OCI-LY7 (cell line): ENCODE measurements around a stretch of chr2.

DNA sequence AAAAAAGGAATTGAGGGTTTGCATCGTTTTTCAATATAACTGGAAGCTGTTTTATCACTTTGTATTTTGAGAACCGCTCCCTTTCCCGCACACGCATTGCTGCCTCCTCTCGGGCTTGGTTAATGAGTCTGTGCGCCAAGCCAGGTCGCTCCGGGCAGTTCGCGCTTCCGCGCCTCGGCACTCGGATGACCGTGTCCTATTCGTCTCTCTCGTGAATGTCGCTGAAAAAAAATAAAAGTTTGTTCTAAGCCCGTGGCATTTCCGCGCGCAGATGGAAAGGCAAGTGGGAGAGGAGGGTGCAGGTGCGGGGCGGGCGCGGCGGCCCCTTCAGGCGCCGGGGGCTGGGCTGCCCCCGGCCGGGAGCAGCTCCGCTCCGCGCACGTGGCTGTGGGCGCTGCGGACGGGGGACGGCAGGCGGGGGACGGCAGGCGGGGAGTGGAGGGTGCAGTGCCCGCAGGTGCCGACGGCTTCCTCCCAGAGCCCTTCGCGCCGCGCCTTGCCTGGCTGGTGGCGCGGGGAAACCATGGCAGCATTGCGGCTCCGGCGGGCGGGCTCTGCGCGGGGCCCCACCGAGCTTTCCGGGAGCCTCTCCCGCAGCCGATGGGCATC lies 159.5 kb upstream of the SIX2 start:
- PRO-cap = no peak
- RAMPAGE, long total RNA = no peak

- PRO-cap = no peak
- RAMPAGE, long total RNA = no peak
Observed at GRCh38 chr2:45169266-45170219, 160.3 kb upstream of the SIX2 start.

GRCh38 chr2:45179959-45180563 lies 170.8 kb upstream of the SIX2 start:
- PRO-cap = bidirectional peak, plus-strand start at chr2:45180265, minus-strand start at chr2:45180170
- RAMPAGE, long total RNA = no peak

GRCh38 chr2:45722960-45723528 lies 71.6 kb downstream of the PRKCE start:
- PRO-cap = no peak
- RAMPAGE, long total RNA = no peak

GRCh38 chr2:45728269-45729207 lies 77.1 kb downstream of the PRKCE start:
- PRO-cap = bidirectional peak, plus-strand start at chr2:45728870, minus-strand start at chr2:45728602
- RAMPAGE, long total RNA = no peak

- PRO-cap = unidirectional peak, plus-strand start at chr2:45843416
- RAMPAGE, long total RNA = no peak
Observed at GRCh38 chr2:45842697-45843841, 191.6 kb downstream of the PRKCE start.

DNA sequence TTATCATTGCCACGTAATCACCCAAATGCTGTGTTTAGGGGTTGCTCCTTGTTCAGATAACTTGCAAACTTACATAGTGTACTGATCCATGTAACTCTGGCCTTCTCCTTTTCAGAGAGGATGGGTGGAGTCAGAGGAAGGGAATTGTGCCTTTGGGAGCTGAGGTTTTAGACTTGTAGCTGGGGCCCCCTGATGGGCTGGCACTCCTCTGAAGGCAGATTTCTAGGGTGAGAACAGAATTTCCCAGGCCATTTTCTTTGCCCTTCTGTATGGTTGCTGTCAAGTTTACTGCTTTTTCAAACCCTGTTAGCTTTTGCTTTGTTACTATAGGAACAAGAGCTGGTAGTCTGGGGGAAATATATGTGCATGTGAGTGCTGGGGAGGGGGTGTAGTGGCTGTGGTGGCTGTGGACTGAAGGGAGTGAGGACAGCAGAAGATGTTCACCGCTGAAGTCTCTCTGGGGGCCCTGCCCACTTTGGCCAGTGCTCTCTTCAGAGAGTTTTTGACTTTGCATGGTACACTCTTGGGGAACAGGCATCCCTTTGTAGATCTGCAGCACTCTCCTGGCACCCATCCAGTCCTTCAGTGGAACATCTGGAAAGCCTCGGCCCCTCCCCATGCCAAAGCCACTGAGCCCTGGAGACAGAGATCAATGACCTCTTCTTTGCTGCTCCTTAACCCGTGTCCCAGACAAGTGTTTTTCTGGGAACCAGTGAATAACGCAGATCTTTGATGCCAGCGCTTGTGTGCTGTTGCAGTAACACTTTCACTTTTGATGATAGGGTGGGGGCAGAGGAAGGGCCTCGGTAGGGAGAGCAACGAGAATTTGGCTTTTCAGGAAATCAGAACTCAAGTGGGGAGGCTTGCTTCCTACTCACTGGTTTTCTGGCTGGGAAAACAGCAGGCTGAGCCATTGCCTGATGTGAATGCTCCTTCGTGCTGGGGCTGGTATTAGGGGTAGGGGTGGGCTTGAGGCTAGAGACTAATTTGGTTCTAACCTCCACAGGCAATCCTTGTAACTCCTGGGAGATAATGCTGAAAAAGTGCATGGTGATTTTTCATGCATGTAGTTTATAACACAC lies 209.1 kb downstream of the PRKCE start:
- PRO-cap = no peak
- RAMPAGE, long total RNA = no peak

- PRO-cap = no peak
- RAMPAGE, long total RNA = no peak
Observed at GRCh38 chr2:45897801-45898608, 246.5 kb downstream of the PRKCE start.

DNA sequence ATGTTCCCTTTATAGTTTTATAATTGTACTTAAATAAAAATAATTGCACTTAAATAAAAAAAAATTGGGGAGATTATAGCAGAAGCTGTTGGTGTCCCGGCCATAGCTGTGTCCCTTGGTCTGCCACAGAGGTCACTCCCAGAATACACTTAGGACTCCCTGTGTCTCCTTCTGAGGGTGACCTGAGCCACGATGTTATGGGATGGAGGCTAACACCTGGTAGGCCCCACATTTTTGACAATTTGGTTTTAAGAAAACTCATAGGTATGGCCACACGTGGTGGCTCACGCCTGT lies 285.6 kb downstream of the PRKCE start:
- PRO-cap = no peak
- RAMPAGE, long total RNA = no peak

GRCh38 chr2:45964243-45964952 lies 312.9 kb downstream of the PRKCE start:
- PRO-cap = no peak
- RAMPAGE, long total RNA = no peak

- PRO-cap = no peak
- RAMPAGE, long total RNA = no peak
Observed at GRCh38 chr2:45993357-45993999, 303.7 kb upstream of the EPAS1 start.

GRCh38 chr2:46000491-46001207 lies 296.6 kb upstream of the EPAS1 start:
- PRO-cap = no peak
- RAMPAGE, long total RNA = no peak

- PRO-cap = no peak
- RAMPAGE, long total RNA = no peak
Observed at GRCh38 chr2:46039419-46040088, 257.7 kb upstream of the EPAS1 start.

DNA sequence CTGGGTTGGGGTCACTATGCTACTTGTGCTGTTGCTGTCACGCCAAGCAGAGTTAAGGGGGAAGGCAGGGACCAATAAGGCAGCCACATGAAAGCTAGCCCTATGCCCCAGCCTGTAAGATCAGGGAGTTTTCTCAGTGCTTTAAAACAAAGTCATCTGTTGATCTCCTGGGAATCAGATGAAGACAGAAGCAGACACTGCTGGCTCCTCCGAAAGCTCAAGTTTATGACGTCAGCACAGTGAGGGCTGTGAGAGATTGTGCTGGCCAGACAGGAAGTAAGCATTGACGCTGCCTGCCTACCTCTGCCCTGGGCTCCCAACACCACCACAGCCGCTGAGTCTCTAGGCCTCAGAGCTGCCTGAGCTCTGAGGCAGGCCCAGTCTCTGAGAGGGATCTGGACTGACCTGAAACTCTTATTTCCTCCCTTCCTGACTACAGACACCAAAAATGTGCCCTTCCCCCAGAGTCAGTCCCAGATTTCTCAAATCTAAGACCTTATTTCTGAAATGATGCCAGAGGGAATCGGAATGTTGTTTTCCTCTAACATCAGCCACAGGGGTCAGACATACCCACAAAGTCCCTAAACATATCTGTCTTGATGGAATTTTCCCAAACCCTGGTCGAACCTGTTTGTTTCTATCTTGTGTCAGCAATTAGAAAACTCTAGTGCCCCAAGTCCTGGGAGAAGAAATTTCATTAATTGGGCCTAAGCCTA lies 118.0 kb upstream of the EPAS1 start:
- PRO-cap = no peak
- RAMPAGE, long total RNA = no peak

DNA sequence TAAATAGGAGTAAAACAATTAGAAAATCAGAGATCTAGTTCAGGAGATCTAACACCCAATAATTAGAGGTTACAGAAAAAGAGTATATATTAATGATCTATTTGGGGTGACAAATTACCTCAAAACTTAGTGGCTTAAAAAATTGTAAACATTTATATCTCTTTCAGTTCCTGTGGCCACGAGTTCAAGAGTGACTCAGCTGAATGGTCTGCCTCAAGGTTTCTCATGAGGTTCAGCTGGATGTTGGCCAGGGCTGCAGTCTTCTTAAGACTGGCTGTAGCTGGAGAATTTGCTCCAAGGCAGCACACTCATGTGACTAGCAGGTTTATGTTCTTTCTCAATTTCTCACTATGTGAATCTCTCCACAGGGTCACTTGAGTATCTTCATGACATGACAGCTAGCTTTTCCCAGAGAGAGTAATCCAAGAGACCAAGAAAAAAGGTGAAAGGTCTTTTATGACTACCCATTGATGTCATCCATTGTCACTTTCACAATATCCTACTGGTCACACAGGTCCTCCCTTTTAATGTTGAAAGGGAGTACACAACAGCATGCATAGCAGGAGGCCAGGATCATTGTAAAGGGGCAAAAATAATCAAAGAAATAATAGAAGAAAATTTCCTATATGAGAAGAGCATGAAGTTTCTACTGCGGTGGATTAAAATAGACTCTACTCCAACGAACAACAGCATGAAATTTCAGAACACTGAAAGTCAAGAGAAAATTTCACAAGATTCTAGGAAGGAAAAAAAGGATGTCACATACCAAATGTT lies 72.4 kb upstream of the EPAS1 start:
- PRO-cap = no peak
- RAMPAGE, long total RNA = no peak

DNA sequence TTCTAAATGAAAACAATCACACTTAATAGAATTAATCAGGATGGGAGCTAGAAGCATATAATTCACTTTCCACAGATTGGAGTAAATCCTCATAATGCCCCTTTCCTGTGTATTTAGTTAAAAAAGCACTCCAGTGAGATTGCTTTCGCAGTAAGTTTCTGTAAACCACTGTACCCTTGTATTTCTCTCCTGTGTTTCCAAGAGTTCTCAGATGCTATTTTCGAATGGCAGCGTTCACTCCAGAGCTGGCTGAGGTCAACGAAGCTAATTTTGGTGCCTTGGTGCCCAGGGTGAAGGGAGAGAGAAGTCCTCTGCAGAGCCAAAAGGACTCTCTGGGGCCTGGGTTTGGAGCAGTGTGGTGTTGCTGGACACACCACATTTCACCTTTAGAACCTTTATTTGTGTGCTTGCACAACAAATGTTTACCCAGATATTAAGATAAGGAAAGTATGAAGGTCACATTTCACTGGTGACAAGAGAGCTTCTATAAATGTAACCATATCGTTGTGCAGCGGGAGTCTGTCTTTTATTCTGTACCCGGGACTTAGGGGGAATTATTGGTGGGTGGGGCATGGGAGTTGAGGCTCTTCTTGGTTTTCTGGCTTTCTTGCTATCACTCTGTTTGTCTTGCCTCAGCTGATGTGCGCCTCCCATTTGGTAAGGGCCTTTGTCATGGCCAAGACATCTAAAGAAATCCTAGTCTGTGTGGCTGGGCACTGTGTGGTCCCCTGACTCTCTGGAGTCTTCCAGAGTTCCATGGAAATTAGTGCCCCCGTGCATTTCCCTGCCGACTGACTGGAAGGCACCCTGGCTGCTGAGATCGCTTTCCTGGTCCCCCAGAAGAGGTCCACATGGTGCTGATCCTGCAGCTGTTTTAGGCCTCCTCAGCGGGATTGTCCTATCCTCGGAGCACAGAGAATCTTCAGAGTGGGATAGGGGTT lies 10.0 kb downstream of the EPAS1 start:
- PRO-cap = no peak
- RAMPAGE, long total RNA = no peak

GRCh38 chr2:46535235-46535924 lies 6.9 kb upstream of the RHOQ start:
- PRO-cap = no peak
- RAMPAGE, long total RNA = no peak

DNA sequence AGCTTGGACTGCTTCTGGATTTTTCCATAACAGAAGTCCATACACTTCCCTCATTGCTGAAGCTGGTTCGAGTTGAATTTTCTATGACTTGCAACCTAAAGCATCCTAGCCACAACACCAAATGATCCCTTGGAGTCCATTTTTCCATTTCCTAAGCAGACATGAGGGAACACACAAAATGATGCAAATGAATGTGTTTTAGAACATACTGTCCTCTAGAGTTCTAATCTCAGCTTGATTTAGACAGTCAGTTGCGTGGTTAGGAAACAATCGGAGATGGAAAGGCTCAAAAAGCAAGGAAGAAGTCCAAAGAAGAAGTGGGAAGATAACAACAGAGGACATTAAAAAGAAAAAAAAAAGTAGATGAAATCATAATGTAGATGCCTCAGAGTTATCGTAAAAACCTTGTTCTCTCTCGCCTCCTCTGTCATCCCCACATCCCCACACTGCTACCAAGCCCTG lies 4.6 kb upstream of the RHOQ start:
- PRO-cap = no peak
- RAMPAGE, long total RNA = no peak

GRCh38 chr2:46549138-46549970 lies 7.0 kb upstream of the ATP6V1E2 start:
- PRO-cap = no peak
- RAMPAGE, long total RNA = no peak

DNA sequence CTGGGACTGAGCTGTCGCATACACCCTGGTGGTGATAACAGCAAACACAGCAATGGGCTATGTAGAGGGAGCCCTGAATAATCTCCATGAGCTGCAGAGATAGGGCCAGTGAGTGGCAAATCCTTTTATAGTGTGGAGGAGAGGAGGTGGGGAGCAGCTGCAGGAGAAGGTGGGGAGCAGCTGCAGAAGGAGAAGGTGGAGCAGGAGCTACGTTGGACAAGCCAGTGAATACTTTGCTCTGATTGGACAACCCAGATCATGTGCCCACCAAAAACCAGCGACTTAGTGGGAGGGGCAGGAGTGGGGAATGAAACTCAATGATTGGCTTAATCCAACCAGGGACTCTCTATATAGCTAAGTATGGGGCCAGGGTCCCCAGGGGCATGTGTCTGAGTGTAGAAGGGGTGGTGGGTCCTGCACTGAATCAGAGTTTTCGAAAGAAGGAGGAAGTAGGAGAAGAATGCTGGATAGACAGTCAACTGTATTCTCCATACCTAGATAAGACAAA lies 22.6 kb upstream of the ATP6V1E2 start:
- PRO-cap = bidirectional peak, plus-strand start at position 427 of the sequence, minus-strand start at position 191 of the sequence
- RAMPAGE, long total RNA = no peak